Mesenchymal stem cell of adipose (primary cell): ENCODE measurements around a stretch of chr9.

DNA sequence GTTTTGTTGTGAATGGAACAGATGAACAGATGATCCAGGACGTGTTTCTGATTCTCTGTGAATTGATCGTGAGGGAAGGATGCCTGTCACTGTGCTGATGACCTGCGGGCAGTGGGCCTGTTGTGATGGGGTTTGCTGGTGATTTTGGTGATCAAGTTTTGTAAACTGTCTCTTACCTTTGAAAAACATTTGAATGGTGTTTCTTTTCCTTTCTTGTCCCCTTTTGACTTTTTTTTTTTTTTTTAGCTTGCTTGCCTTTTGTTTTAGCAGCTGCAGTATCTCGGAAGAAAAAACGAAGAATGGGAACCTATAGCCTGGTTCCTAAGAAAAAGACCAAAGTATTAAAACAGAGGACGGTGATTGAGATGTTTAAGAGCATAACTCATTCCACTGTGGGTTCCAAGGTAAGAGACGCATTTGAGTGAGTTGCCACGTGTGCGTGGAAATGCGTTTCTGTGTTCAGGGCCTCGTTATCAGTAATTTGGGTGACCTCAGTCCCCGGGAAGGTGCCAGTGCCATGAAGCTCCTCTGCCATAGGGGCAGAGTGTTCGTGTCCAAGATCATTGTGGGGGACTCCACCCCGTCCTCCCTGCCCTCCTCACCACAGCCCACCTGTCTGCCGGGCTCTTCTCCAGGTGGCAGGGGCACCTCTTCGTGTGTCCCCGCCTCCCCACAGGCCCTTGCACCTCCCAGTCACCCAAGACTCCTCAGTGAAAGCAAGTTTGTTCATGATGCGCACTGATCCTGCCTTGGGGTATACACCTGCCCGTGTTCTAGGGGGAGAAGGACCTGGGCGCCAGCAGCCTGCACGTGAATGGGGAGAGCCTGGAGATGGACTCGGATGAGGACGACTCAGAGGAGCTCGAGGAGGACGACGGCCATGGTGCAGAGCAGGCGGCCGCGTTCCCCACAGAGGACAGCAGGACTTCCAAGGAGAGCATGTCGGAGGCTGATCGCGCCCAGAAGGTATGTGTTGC lies 124.6 kb downstream of the EHMT1 start:
- CAGE, long polyA plus RNA, result no peak

GRCh38 chr9:137960121-137960691 lies 82.6 kb downstream of the CACNA1B start:
- CAGE, long polyA plus RNA, result no peak

DNA sequence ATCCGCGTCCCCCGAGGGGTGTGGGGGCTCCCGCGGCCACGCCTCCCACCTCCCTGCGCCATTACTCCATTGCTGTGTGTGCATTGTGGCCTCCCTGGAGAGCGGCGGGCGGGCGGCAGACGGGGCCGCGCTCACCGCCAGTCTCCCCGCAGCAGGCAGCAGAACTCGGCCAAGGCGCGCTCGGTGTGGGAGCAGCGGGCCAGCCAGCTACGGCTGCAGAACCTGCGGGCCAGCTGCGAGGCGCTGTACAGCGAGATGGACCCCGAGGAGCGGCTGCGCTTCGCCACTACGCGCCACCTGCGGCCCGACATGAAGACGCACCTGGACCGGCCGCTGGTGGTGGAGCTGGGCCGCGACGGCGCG lies 145.3 kb downstream of the CACNA1B start:
- CAGE, long polyA plus RNA, result no peak